LHCN-M2 (cell line): ENCODE results near the genes CATSPER3 and IL9.

- RAMPAGE, long total RNA: no peak
These were observed 43.9 kb downstream of the JADE2 start for GRCh38 chr5:134569409-134569763.

DNA sequence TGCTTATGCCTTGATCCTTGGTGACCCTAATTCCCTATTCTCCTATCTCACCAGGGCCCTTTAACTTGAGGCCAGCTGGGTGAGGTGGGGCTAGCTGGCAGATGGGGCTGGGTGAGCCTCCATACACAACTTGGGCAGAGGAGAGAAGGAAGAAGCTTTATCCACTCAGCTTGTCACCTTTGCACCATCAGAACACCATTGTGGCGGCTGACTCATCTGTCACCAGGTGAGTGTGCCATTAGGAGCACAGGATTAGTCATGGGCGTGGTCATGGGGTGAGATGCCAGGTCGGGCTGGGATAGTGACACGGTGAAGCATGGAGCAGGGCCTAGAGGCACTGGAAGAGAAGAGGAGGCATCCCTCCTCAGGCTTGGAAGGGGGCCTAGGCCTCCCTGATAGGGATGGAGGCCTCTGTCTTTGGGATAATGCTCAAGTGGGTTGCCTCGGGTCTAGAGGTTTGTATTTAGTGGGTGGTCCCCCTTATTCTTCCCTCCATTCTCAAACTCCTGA lies 41.3 kb downstream of the SAR1B start:
- RAMPAGE, long total RNA: no peak

DNA sequence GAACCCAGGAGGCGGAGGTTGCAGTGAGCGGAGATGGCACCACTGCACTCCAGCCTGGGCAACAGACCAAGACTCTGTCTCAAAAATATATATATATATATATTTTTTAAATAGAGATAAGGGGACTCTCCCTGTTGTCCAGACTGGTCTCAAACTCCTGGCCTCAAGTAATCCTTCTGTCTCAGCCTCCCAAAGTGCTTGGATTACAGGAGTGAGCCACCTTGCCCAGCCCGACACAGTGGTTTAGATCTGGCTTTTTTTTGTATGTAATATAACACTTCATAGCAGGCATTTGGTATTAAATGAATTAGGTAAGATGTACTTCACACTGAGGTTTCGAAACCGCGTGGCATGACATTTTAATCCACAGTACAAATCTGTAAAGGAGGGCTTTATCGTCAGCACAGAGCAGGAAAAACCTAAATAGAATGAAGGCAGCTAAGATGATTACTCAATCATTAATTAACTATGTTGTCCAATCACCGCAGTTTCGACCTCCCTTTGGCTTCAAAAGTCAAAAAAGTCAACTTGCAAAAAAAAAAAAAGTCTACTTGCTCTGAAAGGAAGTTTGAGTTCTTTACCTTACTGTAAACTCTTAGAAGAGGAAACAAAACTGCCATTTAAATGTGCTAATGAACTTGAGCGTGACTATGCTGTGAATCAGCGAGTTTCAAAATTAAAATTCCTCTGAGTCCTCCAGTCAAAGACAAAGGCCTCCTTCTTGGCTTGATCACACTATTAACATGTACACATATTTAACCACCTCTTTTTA lies 864 bp upstream of the SEC24A start:
- RAMPAGE, long total RNA: no peak

- RAMPAGE, long total RNA: no peak
These were observed 899 bp downstream of the C5orf24 start for GRCh38 chr5:134846601-134847132.

DNA sequence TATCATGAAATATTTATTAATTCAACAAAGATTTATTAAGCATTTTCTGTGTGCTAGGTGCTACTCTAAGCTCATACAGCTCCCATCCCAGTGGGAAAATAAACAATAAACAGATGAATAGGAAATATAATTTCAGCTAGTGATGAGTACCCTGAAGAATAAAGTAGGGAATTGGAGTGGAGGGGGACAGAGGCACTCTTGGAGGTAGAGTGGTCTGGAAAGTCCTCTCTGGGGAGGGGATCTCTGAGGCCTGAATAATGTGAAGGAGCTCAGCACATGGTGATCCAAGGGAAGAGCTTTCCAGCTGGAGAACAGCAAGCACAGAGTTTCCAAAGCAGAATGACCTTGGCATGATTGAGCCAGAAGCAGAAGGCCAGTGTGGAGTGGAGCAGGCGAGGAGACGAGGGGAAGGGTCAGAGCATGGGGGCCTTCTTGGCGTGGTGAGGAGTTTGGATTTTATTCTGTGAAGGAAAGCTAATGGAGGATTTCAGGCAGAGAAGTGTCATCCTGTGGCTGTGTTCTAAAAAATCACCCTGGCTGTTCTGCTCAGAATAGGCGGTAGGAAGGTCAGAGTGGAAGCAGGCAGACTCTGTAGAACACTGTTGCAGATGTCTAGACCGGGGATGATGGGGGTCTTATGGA lies 8.3 kb downstream of the PCBD2 start:
- RAMPAGE, long total RNA: no peak

GRCh38 chr5:134967451-134968059 lies at the start of gene CATSPER3:
TSS of gene CATSPER3 (plus strand) at chr5:134967907.
- RAMPAGE, long total RNA: no peak

GRCh38 chr5:135031148-135031802 lies 2.8 kb downstream of the PITX1 start:
- RAMPAGE, long total RNA: no peak

- RAMPAGE, long total RNA: no peak
These were observed 64.5 kb downstream of the MACROH2A1 start for GRCh38 chr5:135334096-135335289.

GRCh38 chr5:135380188-135380823 lies 18.7 kb downstream of the MACROH2A1 start:
- RAMPAGE, long total RNA: no peak

DNA sequence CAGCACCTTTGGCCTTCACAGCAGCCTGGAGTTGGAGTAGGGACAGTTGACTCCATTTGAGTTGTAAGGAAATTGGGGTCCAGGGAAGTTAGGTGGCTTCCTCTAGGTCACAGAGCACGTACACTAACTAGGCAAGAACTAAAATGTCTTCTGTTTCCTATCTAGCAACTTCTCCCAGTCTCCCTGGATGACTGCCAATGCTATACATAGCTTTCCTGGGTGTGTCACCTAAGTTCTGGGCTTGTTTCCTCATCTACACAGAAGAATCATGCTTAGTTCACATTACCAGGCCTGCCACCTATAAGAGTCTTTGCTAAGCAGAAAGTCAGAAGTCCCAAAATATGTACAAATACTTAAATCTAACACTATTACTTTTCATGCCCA lies 12.1 kb downstream of the MACROH2A1 start:
- RAMPAGE, long total RNA: no peak

DNA sequence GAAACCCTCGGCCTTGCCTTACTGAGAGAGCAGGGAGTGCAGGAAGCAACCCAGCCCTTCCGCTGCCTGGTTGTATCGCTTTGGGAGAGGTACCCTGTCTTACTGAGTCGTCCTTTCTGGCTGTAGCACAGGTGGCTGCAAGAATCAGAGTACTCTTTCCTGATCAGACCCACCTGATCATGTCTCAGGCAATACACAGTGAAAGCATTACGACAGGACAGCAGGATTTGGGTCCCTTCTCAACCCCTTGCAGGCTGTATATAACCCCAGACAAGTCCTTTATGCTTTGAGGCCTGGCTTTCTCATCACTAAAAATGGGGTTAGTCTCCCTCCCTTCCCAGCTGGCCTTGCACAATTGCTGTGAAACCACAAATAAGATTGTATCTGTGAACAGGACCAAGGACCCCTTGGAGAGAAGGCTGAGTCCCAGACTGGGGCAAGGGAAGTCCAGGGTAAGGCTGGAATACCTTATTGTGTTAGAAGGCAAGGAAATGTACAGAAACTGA lies 11.6 kb downstream of the MACROH2A1 start:
- RAMPAGE, long total RNA: no peak

DNA sequence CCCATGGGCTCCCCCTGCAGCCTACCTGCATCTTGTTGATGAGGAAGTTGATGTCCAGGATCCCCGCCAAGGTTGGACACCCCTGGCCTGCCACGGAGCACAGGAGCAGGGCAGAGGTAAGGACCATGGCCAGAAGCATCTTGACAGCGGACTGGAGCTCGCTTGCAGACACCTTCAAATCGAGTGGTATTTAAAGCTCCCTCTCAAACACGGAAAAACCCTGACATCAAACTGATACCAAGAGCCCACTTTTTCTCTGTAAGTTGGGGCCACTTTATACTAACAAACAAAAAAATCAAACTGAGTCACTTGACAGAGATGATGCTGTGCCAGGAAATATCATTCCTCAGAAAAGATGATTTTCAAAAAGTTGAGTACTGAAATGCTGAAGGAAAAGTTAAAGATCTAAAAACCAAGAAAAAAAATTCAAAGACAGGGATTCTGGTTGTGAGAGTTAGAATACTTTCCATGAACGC lies at the start of gene IL9:
IL9 (minus strand) TSS at position 164 of the 476 bp plus-strand sequence.
- RAMPAGE, long total RNA: no peak

- RAMPAGE, long total RNA: no peak
These were observed 27.9 kb downstream of the TGFBI start for GRCh38 chr5:136056450-136057269.

GRCh38 chr5:136067269-136067731 lies 38.5 kb downstream of the TGFBI start:
- RAMPAGE, long total RNA: no peak

GRCh38 chr5:136087928-136088620 lies 44.6 kb upstream of the SMAD5 start:
- RAMPAGE, long total RNA: no peak

DNA sequence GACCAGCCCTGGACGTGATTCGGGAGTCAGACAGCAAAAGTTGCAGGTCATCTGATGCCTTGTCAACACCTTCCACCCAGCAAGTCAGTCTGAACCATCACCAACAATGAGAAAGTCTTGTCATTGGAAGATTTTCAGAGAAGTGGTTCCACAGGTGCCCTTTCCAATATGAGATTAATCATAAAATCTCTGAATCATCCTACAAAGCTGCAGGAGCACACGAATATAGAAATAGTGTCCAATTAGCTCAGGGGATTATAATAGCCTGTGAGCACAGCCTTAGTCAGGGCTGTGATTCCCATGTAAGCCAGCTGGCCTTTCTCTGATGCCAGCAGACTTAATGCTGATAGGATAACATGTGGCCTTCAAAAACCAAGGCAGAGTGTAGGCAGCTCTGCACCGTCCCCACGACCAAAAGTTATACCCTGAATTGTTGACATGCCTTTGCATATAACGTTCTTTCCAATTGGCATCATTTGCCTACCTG lies 445.1 kb upstream of the TRPC7 start:
- RAMPAGE, long total RNA: no peak

DNA sequence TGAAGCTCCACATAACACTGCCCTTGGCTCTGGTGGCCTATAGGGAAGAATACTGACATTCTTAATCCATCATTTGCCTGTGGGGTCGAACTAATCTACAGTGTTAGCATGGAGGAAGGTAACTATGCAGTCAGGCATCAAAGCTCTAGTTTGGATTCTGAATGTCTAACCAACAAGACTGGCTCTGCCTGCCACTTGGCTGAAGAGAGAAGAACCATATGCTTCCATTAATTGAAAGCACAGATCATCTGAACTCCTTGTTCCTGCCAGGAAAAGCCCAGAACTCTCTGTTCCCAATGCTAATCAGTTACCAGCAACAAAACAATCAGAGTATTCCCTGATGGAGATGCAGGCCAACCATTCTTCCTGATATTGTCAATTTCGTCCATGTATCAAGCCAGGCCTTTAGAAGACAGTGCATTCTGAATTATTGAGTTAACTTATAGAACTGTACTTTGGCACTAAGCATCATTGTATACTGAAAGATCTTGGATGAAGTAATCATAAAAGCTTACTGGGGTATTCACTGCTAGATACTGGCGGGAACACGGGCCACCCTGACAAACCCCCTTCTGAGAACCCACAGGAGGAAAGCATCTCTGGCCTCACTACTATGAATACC lies 244.4 kb downstream of the SPOCK1 start:
- RAMPAGE, long total RNA: no peak

GRCh38 chr5:137391525-137392410 lies 107.4 kb downstream of the SPOCK1 start:
- RAMPAGE, long total RNA: no peak

DNA sequence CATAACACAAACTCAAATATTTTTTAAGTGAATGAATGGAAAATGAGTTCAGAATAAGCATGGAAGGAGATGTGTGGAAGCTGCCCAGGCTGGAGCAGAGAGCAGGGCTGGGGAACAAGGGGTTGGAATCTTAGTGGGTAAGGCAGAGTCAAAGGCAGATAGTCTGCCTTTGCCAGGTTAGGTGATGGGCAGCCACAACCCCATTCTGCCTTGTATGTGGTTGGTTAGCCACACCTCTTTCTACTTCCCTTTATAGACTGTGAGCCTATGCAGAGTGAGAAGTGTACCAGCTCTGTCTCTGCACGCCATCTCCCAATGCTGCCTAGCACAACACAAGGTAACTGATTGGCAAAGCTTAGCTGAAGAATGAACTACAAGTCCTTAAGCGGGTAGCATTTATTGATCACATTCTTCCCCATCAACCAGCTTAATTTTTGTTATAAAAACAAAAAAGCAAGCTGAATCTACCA lies 69.7 kb downstream of the KLHL3 start:
- RAMPAGE, long total RNA: no peak

DNA sequence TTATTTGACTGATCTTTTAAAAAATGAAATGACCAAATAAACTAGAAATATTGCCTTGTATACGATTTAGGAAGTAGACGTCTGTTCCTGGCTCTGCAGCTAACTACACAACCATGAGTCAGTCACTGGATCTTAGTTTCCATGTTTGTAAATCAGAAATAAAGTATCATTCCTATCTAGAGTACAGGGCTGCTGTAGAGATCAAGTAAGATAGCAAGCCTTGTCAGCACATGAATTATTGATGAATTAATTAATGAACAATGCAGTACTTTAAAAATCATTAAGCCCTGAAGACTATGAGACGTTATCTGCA lies 48.1 kb upstream of the HNRNPA0 start:
- RAMPAGE, long total RNA: no peak